ENCODE results near the gene RNFT1.

GRCh38 chr17:59837362-59837730, 55.4 kb downstream of the TUBD1 start:
- PRO-cap, result bidirectional peak, plus-strand start at chr17:59837931, minus-strand start at chr17:59837680

DNA sequence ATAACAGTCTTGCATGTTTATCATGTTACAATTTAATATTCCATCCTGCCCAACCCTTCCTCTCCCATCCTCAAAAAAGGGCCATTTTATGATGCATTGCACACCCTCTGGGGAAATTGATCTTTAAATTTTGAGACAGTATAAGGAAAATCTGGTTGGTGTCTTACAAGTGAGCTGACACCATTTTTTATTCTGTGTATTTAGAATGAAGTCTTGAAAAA, 52.5 kb downstream of the TUBD1 start:
- PRO-cap, result no peak

GRCh38 chr17:59964398-59965420, at the start of gene RNFT1:
Gene RNFT1, minus strand, starts transcription at chr17:59964740.
- PRO-cap, result bidirectional peak, plus-strand start at chr17:59964821, minus-strand start at chr17:59964737

GRCh38 chr17:60391558-60391851, 428 bp downstream of the USP32 start:
- PRO-cap, result no peak

- PRO-cap, result no peak
Observed at GRCh38 chr17:60487341-60487693, 38.7 kb downstream of the APPBP2 start.

GRCh38 chr17:60525273-60525588, 811 bp downstream of the APPBP2 start:
- PRO-cap, result no peak

GRCh38 chr17:60573422-60573993, 26.5 kb upstream of the PPM1D start:
- PRO-cap, result no peak

GRCh38 chr17:61005422-61005718, 327.7 kb downstream of the BCAS3 start:
- PRO-cap, result no peak

DNA sequence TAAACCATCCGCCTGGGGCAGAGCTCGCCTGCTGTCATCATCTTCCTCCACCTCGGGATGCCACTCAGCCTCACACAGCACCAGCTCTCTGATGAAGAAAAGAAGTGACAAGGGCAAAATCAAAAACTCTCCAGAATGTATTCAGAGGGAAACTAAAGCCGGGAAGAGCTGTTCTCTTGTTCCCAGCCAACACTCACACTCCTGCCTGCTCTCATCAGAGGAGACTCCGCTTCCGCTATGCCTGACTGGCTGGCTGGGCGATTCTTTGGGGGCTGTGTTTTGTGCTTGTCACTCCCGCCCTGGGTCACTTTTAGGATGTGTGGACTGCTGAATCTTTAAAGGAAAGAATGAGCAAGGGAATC, 54.6 kb upstream of the TBX2 start:
- PRO-cap, result no peak

GRCh38 chr17:61407969-61409223, 8.8 kb downstream of the TBX2 start:
- PRO-cap, result no peak

- PRO-cap, result unidirectional peak, minus-strand start at chr17:61416874
Observed at GRCh38 chr17:61416680-61417431, 17.2 kb downstream of the TBX2 start.

DNA sequence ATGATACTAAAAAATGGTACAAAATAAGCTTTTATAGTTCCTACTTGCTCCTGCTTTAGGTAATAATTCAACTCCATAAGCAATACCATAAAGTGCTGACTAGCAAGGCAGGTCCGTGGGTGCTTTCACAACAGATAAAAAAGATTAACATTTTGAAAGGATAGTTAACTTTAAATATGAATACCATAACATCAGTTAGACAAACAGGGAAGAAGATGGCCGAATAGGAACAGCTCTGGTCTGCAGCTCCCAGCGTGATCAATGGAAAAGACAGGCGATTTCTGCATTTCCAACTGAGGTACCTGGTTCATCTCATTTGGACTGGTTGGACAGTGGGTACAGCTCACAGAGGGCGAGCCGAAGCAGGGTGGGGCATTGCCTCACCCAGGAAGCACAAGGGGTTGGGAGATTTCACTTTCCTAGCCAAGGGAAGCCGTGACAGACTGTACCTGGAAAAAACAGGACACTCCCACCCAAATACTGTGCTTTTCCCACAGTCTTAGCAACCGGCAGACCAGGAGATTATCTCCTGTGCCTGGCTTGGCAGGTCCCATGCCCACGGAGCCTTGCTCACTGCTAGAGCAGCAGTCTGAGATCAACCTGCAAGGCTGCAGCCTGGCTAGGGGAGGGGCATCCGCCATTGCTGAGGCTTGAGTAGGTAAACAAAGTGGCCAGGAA, 82.0 kb upstream of the NACA2 start:
- PRO-cap, result no peak

DNA sequence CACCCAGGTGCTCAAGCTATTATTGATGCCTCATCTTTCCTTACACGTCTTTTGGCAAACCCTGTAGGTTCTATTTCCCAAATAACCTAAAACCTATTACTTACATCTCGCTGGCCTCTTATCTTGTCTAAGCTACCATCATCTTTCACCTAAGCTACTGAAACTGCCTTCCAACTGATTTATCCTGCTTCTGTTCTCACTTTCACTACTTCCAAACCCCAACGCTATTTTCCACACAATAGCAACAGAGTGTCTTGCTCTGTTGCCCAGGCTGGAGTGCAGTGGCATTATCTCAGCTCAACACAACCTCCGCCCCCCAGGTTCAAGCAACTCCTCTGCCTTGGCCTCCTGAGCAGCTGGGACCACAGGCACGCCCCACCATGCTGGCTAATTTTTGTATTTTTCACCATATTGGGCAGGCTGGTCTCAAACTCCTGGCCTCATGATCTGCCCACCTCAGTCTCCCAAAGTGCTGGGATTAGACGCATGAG, 52.8 kb upstream of the INTS2 start:
- PRO-cap, result no peak

DNA sequence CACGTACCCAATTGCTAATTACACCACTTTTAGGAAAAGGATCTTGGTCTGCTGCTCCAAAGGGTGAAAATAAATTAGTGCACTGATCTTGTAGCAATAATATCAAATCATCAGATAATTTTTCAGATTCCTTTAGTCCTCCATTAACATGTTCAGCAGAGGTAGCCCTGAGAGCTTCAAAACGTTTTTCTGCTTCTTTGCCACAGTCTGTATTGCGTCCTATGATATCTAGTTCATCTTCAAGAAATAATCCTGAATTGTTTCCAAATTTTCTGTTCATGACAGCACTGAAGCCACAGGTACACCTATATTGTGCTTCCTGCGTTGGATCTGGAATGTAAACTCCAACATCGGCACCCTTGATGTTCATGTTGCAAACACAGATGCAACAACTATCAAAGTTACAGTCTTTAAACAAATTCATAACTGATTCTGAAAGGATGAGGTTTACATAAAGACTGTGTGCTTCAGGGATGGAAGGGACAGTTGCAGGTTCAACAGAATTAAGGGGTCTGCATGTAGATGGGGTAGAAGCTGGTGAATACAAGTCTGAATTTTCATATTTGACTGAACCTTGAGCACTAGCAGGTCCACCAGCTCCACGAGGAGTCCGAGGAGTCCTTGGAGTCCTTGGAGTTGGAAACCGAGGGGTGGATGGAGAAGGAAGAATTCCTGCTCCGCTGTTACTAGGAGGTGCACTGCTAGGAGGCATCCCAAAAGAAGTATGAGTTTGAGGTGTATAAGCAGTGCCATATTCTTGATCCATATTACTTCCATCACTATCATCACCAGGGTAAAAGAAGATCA, 54.8 kb upstream of the INTS2 start:
- PRO-cap, result no peak

- PRO-cap, result no peak
Observed at GRCh38 chr17:62029515-62029753, 35.6 kb downstream of the MED13 start.

GRCh38 chr17:62029754-62030231, 35.3 kb downstream of the MED13 start:
- PRO-cap, result no peak

- PRO-cap, result no peak
Observed at GRCh38 chr17:62479655-62480089, 1.0 kb downstream of the TLK2 start.

GRCh38 chr17:62688205-62688944, 60.9 kb downstream of the MRC2 start:
- PRO-cap, result no peak

- PRO-cap, result no peak
Observed at GRCh38 chr17:62724591-62725264, 83.4 kb downstream of the MARCHF10 start.

GRCh38 chr17:62968325-62968828, 2.3 kb downstream of the TANC2 start:
- PRO-cap, result no peak